Osteoblast (primary cell): Measurements from ENCODE around the genes H4C2, H2AC4, H3C3, H4C3, H1-6, H2BC4, H4C6, H3C8, H4C8 and BTN3A1.

DNA sequence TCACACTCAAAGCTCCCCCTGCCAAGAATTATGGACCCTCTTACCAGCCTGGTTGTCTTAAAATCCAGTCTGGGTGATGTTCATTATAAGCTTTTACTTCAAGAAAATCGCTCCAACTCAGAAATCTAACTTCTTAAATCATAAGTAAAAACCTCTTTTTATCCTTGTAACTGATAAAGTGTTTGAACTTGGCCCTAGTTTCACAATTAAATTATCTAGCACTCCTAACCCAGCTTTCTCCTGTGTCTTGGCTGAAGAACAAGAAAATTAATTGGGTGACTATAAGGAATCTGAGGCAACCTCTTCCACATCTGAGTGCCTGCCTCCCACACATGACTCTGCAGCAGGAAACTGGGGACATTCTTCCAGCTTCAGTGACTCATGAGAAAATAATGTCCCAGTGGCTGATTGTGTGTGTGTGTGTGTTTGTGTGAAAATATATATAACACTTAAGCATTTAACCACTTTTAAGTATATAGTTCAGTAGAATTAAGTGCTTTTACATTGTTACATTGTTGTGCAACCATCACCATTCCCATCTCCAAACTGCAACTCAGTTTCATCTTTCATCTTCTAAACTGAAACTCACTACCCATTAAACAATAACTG is 8.5 kb downstream of the TRIM38 start:
- CAGE, long polyA plus RNA, result no peak
- RRBS, result no CpG with 5 or more reads among the region's 1 CpG

DNA sequence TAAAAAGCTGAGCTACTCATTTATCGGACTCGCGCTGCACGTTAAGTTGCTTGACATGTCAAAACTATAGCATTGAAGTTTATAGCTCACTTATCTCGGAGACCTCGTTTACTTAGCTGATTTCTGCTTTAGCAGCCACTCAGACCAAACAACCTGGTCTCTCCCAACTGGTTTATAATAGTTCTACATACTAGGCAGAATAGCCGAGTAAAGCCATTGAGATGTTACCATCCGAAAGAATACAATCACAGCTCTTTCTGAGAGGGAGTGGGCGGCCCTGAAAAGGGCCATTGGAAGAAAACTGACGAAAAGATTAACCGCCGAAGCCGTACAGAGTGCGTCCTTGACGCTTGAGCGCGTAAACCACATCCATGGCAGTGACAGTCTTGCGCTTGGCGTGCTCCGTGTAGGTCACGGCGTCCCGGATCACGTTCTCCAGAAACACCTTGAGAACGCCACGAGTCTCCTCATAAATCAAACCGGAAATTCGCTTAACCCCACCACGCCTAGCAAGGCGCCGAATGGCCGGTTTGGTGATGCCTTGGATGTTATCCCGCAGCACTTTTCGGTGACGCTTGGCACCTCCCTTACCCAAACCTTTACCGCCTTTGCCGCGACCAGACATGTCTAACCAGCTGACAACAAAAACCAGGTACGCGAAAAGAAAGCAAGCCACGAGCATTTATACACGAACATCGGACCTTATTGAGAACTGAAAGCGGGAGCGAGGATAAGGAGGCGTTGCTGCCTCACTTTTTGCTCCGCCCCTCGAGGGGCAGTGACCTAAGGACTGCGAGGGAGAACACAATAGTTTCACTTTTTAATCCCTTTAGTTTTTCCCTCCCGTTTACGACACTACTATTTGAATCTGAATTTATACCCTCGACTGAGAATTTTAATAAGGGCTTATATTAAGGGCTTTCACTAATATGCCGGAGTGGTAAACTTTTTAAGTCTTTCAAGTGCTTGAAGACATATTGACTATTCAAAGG is at the start of gene H4C2:
TSS of gene H4C2 (minus strand) at position 656 of the 992 bp plus-strand sequence.
- CAGE, long polyA plus RNA, result no peak
- RRBS, result no CpG with 5 or more reads among the region's 53 CpGs

DNA sequence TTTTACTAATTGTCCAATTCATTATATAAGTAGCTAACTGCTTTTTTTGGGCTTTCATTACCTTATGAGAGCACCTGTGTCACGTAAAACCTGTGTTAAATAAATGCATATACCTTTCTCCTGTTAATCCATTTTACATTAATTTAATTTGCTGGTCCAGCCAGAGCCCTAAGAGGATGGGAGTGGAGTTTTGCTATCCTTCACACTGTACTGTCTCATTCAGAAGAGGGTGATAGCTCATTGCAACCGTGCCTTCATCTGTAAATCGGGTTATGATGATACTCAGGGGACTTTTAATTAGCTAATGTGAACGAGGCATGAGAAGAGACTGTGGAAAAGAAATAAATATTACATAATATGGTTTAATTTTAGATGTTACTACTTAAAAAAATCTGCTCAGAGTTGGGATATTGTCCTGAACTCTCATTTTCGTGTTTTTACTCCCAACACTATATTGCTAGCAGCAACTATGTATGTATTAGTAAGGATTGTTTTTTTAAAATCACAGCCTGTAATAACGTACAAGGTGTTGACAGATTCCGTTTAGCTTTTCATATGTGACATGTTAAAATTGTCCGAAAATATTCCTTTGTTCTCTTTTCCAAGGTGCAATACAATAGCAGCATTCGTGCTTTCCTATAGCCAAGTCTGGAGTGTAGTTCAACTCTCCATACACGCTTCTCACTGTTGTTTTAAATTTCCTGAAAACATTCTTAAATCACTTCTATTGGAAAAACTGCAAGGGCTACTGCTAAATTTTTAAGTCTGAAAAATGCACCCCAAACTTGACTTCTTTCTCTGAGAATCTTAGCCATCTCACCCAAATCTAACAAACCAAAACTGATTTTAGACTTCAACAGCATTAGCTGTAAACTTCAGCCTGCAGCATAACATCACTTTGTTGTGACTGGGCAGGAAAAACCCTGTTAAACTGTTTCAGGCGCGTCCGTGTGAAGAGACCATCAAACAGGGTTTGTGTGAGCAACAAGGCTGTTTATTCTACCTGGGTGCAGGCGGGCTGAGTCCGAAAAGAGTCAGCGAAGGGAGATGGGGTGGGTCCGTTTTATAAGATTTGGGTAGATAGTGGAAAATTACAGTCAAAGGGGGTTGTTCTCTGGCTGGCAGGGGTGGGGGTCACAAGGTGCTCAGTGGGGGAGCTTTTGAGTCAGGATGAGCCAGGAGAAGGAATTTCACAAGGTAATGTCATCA is 1.2 kb upstream of the H4C2 start:
- CAGE, long polyA plus RNA, result no peak
- RRBS, result no CpG with 5 or more reads among the region's 17 CpGs

GRCh38 chr6:26032977-26033670 is at the start of gene H2AC4:
H2AC4 (minus strand) TSS chr6:26033618.
- CAGE, long polyA plus RNA, result no peak
- RRBS, result no CpG with 5 or more reads among the region's 41 CpGs

DNA sequence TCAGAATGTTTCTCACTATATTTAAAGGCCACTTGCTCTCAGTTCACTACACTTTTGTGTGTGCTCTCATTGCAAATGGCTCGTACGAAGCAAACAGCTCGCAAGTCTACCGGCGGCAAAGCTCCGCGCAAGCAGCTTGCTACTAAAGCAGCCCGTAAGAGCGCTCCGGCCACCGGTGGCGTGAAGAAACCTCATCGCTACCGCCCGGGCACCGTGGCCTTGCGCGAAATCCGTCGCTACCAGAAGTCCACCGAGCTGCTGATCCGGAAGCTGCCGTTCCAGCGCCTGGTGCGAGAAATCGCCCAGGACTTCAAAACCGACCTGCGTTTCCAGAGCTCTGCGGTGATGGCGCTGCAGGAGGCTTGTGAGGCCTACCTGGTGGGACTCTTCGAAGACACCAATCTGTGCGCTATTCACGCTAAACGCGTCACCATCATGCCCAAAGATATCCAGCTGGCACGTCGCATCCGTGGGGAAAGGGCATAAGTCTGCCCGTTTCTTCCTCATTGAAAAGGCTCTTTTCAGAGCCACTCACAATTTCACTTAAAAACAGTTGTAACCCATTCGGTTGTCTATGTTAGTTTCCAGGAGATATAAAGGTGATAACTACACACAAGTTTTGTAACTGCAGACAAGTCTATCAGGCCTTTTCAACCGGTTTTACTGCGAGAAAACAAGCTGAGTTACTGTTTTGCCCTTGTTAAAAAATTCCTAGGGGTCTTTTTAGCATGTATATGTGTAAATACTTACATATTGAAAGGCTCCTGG is at the start of gene H3C3:
TSS of gene H3C3 (plus strand) at position 49 of the 768 bp plus-strand sequence.
- CAGE, long polyA plus RNA, result no peak
- RRBS, result 8% methylated on average over 3 of the region's 42 CpGs

- CAGE, long polyA plus RNA, result no peak
- RRBS, result no CpG with 5 or more reads among the region's 5 CpGs
Measured at GRCh38 chr6:26054387-26054855, 1.8 kb downstream of the H1-2 start.

GRCh38 chr6:26103812-26104776 is at the start of gene H4C3:
H4C3 (plus strand) TSS chr6:26103933.
- CAGE, long polyA plus RNA, result no peak
- RRBS, result 3% methylated on average over 11 of the region's 49 CpGs

DNA sequence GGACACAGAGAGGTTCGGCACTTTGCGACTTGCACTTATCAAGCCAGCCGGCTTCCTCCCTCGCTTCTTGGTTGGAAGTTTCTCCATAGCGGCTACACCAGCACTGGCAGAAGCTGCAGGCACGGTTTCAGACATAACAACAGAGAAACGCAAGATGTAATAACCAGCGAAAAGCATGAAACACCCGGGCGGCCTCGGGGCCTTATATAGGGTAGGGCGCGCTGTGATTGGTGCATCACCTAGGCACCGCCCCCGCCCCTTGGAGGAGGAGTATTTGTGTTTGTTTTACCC is at the start of gene H1-6:
TSS of gene H1-6 (minus strand) at position 177 of the 291 bp plus-strand sequence.
- CAGE, long polyA plus RNA, result no peak
- RRBS, result 98% methylated on average over 5 of the region's 15 CpGs

- CAGE, long polyA plus RNA, result no peak
- RRBS, result no CpG with 5 or more reads among the region's 16 CpGs
Measured at GRCh38 chr6:26123669-26124024, at the start of gene H2BC4. H2BC4 (minus strand) TSS chr6:26123926.

- CAGE, long polyA plus RNA, result no peak
- RRBS, result no CpG with 5 or more reads among the region's 7 CpGs
Measured at GRCh38 chr6:26140552-26141304, 15.4 kb upstream of the H1-4 start.

GRCh38 chr6:26214401-26215030 is 2.0 kb downstream of the H2BC8 start:
- CAGE, long polyA plus RNA, result no peak
- RRBS, result no CpG with 5 or more reads among the region's 15 CpGs

DNA sequence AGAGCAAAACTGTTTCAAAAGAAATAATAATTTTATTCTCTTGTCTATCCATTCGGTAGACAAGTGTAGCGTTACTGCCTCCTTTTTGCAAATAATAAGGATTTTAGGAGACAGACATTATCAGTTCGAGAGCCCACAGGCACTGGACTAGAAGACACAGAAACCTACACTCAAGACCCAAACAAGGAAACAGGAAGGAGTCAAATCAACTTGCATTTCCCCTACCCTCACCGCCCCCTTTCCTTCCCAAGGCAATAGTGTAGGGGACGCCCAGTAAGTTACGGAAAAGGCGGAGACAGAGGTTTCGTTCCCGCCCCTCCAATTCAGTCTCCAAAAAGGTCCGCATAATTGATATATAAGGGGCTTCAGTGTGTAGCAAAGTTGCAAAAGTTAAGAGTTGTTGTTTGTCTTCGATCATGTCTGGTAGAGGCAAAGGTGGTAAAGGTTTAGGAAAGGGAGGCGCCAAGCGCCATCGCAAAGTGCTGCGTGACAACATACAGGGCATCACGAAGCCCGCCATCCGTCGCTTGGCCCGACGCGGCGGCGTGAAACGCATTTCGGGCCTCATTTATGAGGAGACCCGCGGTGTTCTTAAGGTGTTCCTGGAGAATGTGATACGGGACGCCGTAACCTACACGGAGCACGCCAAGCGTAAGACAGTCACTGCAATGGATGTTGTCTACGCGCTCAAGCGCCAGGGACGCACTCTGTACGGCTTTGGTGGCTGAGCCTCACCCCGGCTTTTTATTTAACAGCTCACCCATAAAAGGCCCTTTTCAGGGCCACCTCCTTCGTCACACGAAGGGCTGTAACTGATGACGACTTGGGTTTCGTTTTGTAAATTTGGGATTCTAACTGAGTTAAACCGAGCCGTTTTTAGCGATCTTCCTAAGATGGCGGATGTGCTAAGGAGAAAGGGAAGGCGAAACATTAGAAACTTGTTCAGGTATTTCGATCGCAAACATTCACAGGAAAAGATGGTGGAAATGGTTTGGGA is at the start of gene H4C6:
TSS of gene H4C6 (plus strand) at position 384 of the 997 bp plus-strand sequence.
- CAGE, long polyA plus RNA, result no peak
- RRBS, result no CpG with 5 or more reads among the region's 51 CpGs

- CAGE, long polyA plus RNA, result no peak
- RRBS, result no CpG with 5 or more reads among the region's 10 CpGs
Measured at GRCh38 chr6:26257009-26257880, 5.8 kb downstream of the H2BC9 start.

GRCh38 chr6:26270838-26272048 is at the start of gene H3C8:
H3C8 (minus strand) TSS chr6:26271413.
- CAGE, long polyA plus RNA, result no peak
- RRBS, result no CpG with 5 or more reads among the region's 58 CpGs

- CAGE, long polyA plus RNA, result no peak
- RRBS, result no CpG with 5 or more reads among the region's 35 CpGs
Measured at GRCh38 chr6:26272049-26272779, 517 bp upstream of the H2BC10 start.

- CAGE, long polyA plus RNA, result no peak
Measured at GRCh38 chr6:26274528-26274842, 1.8 kb downstream of the H2BC10 start.

- CAGE, long polyA plus RNA, result no peak
- RRBS, result 3% methylated on average over 7 of the region's 56 CpGs
Measured at GRCh38 chr6:26285009-26286153, at the start of gene H4C8. H4C8 (minus strand) TSS chr6:26285534.

DNA sequence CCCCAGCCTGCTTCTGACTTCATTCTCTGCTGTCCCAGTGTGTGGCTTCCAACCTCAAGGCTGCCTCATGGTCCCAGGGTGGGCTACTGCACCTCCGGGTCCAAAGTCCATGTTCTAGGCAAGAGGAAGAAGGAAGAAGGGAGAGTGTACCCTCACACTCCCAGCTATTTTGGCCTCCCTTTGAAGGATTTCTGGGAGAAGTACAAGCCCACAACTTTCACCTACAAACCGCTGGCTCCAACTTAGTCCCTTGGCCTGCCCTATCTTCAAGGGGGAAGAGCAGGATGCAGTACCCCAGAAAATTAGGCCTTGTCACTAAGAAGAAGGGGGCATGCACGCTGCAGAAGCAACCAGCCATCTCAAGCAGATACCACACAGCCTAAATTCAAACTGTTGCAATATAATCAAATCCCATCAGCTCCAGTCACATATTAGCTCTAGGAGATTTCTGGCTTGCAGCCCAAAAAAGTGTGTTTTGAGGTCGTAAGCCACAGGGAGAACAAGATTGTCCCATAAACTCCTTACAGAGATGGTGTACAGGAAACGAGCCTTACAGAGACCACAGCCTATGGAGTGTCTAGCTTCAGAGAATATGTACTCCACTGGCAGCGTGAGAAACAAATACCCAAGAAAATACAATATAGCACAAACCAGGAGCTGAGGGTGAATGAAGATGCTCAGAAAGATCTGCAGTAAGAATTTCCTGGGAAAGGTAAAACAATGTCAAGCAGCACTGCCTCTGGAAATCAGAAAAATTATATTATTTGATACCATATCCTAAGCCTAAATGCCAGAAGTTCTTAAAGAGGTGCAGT is 835 bp upstream of the BTN3A2 start:
- CAGE, long polyA plus RNA, result no peak
- RRBS, result no CpG with 5 or more reads among the region's 6 CpGs

DNA sequence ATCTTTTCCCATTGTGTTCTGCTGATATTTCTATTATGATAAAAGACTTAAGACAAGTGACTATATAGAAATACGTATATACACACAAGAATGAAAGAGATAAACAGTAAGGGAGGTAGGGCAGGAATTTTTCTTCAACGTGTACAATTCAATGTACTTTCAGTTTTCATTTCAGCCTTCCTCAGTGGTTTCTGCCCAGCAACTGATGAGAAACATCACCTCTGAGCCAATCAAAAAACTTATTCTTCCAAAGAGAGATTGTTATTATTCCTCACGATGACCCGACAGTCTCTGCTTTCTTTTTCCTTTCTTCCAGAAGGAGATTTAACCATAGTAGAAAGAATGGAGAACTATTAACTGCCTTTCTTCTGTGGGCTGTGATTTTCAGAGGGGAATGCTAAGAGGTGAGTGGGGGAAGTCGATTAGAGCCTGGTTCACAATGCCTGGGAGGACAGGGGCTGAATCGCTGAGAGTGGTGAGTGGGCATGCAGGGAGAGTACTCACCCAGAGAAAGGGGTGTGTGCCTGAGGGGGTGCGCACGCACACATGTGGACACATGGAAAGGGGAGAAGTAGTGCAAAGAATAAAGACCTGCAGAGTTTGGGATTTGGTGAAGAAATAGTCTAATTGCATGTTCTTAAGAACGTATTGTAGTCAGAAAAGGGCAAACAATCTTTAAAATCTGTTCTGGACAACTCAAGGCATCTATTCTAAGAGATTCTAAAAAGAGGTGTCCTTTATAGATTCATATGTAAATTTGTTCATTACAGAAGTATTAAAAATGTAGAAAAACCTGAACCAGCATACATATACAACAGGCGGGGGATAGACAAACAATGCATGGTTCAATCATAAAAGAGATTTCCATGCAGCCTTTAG is at the start of gene BTN3A1:
TSS of gene BTN3A1 (plus strand) at position 267 of the 879 bp plus-strand sequence.
- CAGE, long polyA plus RNA, result no peak
- RRBS, result no CpG with 5 or more reads among the region's 10 CpGs

DNA sequence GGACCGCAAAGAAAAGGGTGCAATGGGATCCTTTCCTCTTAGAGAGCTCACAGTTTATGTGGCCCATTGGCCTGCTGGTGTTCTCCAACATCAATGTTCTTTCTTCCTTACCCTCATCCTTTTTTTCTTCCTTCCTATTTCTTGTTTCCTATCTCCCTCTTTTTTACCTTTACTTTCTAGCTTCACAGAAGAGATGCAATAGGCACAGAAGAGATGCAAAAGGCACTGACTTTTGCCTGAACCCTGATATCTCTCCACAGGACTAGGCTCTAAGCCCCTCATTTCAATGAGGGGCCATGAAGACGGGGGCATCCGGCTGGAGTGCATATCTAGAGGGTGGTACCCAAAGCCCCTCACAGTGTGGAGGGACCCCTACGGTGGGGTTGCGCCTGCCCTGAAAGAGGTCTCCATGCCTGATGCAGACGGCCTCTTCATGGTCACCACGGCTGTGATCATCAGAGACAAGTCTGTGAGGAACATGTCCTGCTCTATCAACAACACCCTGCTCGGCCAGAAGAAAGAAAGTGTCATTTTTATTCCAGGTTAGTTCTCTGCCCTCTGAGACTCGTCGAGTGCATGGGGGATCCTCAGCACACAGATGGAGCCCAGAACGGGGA is 5.3 kb downstream of the BTN2A1 start:
- CAGE, long polyA plus RNA, result no peak
- RRBS, result no CpG with 5 or more reads among the region's 11 CpGs